Right lobe of liver (tissue), 4 donors: ENCODE measurements around a stretch of chr15.

- PRO-cap, 4 experiments = no peak in any of the 4 experiments
- RAMPAGE, long total RNA, 2 experiments = no peak in any of the 2 experiments
Measured at GRCh38 chr15:60795917-60796443, 317.0 kb upstream of the ICE2 start.

DNA sequence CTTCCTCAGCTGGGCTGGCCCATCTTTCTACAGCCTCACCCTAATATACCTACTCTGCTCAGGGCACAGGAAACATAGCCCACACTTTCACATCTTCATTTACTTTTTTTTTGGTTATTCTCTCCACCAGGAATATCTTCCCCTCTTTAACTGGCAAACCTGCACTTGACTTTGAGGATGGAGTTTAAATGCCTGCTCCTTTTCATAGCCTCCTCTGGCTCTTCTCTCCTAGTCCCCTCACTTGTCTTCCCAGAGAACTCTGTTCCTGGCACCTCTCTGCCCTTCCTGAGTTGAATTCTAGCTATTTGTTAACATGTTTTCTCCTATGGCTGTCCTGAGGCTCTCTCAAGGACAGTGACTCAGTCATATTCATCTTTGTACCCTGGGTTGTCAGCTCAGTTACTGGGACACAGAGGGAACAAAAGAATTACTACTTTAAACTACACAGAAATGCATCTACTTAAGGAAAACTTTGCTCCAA, 365.0 kb upstream of the ICE2 start:
- PRO-cap, 4 experiments = no peak in any of the 4 experiments
- RAMPAGE, long total RNA, 2 experiments = no peak in any of the 2 experiments

- PRO-cap, 4 experiments = peak in 3 of 4 experiments; most common plus-strand start chr15:61033137 (in 2); most common minus-strand start chr15:61033085 (in 1)
- RAMPAGE, long total RNA, 2 experiments = no peak in any of the 2 experiments
Measured at GRCh38 chr15:61032770-61033392, 196.2 kb downstream of the RORA start.

DNA sequence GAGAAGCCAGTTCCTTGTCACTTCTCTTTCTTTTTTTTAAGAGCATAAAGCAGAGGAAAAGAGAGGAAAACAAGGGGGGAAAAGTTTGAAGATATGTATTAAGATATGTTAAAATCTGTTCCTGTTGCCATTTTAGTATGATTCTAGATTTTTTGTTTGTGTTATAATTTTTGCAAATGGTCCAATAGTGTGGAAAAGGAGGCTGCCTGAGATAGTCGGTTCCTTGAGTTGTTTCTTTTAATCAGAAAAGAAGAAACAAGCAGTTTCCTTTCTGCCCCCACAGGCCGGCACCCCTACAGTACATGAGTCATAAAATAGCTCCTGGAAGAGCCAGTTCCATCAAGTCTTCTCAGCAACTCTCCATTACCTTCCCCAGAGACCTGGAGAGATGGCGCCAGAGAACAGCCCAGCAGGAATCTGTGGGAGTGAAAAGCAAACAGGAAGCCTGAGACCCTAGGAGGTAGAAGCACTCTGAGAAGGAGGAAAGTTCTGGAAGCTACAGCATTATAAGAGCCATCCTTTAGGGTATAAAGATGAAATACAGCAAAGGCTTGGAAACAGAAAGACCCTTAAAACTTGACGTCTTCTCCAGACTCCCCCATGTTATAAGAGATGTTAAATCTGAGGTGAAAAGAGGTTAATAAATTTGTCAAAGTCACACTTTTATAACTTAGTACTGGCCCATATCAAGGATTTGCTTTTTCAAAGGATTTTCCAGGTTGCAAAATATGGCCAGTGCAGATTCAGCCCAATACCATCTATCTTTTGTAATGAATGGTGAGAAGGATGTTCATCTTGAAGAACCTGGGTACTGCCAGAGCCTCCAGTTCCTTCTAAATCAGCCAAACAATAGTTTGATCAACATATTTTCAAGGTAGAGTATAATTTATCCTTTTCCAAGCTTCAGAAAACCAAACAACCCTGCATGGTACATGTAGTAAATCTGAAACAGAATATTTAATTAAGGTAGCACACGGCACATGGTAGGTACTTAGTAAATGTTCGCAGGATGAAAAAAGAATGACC, 72.7 kb downstream of the RORA start:
- PRO-cap, 4 experiments = no peak in any of the 4 experiments
- RAMPAGE, long total RNA, 2 experiments = no peak in any of the 2 experiments

DNA sequence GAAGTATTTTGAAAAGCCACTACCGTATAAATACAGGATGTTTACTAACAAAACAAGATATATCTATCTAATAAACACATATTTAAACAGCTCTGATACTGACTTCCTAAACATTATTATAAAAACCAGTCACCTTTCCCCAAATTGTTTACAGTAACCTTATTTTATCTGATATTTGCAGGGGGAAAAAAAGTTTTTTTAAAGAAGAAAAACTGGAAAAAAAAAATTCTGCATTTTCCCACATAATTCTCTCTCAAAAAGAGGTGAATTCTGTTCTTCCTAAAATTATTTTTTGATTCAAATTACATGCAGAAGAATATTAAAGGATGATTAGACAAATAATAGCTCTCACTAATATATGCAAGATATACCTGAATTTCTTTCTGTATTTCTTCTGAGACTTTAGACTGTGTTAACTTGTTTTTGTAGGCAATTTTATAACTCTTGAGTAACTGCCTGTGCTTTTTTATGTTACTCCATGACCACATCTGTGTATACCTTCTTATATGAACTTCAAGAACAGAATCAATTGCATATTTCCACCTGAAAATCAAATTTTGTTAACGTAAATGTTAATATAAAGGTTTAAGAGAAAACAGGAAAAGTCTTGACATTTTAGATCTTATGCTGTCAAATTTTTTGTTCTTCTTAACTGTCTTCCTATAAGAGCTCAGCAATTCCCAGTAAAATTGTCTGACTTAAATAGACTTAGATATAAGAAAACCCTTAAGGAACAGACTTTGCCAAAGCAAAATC, 53.1 kb downstream of the VPS13C start:
- PRO-cap, 4 experiments = no peak in any of the 4 experiments
- RAMPAGE, long total RNA, 2 experiments = no peak in any of the 2 experiments

- PRO-cap, 4 experiments = peak in 4 of 4 experiments; most common plus-strand start chr15:62110291 (in 3); most common minus-strand start chr15:62110148 (in 3)
- RAMPAGE, long total RNA, 2 experiments = no peak in any of the 2 experiments
Measured at GRCh38 chr15:62109810-62110907, 43.4 kb downstream of the C2CD4A start.

DNA sequence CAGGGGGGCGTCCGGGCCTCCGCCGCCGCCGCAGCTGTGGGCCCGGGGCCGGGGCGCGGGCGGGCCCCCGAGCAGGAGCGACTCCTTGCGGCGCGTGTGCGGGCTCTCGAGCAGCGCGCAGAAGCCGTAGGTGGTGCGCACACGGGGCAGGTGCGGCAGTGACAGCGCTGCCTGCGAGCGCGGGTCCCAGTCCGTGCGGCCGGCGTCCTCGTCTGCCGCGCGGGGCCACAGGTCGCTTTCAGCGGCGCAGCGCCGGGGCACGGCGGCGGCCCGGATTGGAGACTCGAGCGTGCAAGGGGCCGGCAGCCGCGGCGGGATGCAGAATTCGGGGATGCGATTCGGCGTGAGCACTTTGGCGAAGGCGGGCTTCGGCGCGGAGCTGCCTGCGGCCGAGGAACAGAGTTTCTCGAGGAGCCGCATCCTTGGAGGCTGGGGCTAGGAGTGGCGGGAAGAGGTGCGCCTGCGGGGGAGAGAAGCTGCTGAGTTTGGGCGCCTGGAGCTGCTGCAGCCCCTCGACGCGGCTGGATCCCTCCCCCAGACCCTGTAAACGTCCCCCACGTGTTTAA, 437 bp downstream of the C2CD4B start:
- PRO-cap, 4 experiments = no peak in any of the 4 experiments
- RAMPAGE, long total RNA, 2 experiments = no peak in any of the 2 experiments

DNA sequence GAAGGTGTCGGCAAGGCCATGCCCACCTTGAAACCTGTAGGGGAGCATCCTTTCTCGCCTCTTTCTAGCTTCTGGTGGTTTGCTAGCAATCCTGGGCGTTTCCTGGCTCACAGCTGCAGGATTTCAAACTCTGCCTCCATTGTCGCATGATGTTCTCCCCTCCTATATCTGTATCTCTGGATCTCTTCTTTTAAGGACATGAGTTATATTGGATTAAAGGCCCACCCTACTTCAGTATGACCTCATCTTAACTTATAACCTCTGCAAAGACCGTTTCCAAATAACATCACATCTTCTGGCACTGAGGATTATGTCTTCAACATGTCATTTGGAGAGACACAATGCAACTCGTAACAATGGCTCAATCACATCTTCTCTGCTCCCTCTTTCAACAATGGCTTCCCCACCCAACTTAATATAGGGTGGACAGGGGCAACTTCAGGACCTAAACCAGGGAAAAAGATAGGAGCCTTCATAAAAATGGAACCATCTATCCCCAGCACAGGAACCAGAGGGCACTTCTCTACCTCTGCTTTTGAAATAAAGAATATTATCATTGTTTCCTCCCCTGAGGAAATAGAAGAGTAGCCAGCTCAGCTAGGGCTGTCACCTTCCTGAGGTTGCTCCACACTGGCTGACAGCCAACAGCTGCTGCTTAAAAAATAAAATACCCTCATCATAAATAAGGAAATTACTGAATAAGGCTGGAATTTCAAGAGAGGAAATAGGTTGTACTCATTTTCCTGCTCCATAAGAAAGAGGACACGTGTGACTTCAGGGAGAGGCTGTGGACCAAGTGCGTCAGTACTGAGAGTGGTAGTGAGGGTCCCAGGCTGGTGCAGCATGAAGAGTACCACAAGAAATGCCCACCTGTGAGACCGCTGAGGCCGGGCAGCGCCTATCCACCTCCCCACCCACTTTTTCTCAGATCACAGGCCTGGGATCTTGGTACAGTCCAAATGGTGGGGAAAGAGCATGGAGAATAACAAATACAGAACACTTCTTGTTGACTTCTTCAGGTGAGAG, 7.9 kb upstream of the C2CD4B start:
- PRO-cap, 4 experiments = peak in 2 of 4 experiments; most common plus-strand start position 780 of the sequence (in 1)
- RAMPAGE, long total RNA, 2 experiments = no peak in any of the 2 experiments

DNA sequence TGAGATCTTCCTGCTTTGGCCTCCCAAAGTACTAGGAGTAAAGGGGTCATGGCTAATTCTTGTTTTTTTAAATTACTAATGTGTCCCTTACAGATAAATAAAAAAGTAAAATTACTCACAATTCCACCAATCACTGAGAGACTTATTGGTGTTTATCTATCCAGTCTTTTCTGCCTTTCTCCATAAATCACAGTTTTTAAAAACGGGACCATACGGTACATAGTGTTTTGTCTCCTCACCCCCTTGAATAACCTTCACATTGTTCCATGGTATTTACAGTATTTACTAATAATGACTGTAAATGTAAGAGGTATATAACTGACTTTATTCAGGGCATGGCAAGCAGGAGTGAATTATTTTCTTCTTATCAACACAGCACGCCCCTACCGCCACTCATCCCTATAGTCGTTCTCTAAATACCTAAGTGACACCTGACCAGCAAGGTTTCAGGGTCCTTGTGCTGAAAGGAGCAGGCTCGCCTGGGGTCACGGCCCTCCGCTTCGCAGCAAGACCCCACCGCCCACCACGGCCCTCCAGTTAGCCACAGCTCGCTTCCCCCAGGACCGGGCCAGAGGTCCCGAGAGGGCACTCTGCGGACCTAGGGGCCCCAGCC, 614 bp upstream of the TLN2 start:
- PRO-cap, 4 experiments = no peak in any of the 4 experiments
- RAMPAGE, long total RNA, 2 experiments = no peak in any of the 2 experiments

GRCh38 chr15:62474462-62475517, 84.4 kb downstream of the TLN2 start:
- PRO-cap, 4 experiments = no peak in any of the 4 experiments
- RAMPAGE, long total RNA, 2 experiments = no peak in any of the 2 experiments

DNA sequence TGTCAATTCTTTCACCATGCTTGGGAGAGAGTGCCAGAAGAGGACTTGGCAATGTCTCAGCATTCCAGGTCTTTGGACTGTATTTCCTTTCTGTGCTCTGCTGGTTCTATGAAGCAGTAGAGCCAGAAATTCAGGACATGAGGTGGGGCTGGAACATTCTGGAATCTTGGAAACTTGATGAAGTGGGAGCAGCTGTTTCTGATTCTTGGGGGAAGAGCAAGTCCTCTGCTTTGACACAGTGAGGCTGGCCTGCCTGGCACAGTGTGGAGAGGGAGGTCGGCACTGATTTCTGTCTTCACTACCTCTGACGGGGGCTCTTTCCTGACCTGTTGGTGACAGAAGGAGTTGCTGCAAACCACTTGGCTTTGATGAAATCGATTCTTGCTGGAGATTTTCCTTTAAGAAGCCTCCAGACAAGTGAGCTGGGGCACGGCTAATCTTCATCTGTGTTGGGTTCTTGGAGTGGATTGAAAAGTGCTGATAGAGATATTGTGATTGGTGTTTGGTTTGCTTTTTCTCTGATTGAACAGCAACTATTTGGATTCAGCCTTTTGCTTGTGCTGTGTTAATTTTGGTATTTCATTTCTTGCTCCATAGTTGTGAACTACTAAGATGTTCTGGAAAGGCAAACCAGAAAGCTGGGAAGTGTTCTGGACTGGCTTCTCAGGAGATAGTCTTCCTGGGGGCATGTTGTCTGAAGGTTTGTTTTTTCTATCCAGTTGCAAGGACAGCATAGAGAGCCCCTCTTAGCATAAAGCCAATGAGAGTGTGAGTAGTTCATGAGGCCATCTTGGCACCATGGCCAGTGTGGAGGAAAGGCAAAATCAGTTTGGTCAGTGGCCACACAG, 155.8 kb downstream of the TLN2 start:
- PRO-cap, 4 experiments = no peak in any of the 4 experiments
- RAMPAGE, long total RNA, 2 experiments = no peak in any of the 2 experiments

- PRO-cap, 4 experiments = no peak in any of the 4 experiments
- RAMPAGE, long total RNA, 2 experiments = no peak in any of the 2 experiments
Measured at GRCh38 chr15:62742313-62743175, 300.0 kb upstream of the TPM1 start.

DNA sequence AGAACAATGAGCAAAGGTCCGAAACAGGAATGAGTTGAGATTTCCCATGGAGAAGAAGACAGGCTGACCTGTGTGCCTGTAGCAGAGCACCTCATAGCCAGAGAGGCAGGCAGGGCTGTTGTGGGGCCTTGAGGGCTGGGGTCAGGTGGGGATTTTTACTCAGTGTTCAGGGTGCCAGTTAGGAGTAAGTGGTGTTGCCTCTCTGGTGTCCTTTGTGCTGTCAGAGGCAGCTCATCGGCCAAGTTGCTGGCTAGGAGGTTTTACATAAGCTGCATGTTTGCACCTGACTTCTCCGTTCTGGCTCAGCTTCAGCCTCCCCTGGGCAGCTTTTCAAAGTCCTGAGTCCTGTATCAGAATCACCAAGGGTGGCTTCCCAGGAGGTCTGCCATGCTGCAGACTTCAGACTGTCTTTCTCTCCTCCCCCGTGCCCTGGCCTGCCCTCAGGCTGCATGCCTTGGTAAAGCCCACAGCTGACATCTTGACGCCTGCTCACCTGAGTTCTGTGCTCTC, 242.6 kb upstream of the TPM1 start:
- PRO-cap, 4 experiments = peak in 3 of 4 experiments; most common minus-strand start position 214 of the sequence (in 2)
- RAMPAGE, long total RNA, 2 experiments = no peak in any of the 2 experiments

DNA sequence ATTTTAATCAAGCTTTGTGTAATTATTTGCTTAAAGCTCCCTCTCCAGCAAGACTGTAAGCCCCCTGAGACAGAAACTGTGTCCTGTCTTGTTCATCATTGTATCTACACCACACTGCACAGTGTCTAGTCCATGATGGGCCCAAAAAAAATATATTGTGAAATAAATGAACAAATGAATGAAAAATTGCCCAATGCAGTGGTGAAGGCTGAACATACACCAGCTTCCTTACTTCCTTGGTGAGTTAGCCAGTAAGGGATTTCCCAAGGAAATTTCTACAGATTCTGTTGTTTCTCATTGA, 154.6 kb upstream of the TPM1 start:
- PRO-cap, 4 experiments = peak in 2 of 4 experiments; most common minus-strand start position 118 of the sequence (in 2)
- RAMPAGE, long total RNA, 2 experiments = no peak in any of the 2 experiments

- PRO-cap, 4 experiments = peak in 4 of 4 experiments; most common plus-strand start chr15:63048455 (in 3); most common minus-strand start chr15:63048314 (in 4)
- RAMPAGE, long total RNA, 2 experiments = start-site peak on the plus strand in 2 of 2 experiments, at chr15:63048470-63048655 at its widest, 2,399 to 2,617 reads per replicate
Measured at GRCh38 chr15:63047867-63048739, 5.6 kb downstream of the TPM1 start.

GRCh38 chr15:63067748-63068625, 25.4 kb downstream of the TPM1 start:
- PRO-cap, 4 experiments = no peak in any of the 4 experiments
- RAMPAGE, long total RNA, 2 experiments = no peak in any of the 2 experiments

DNA sequence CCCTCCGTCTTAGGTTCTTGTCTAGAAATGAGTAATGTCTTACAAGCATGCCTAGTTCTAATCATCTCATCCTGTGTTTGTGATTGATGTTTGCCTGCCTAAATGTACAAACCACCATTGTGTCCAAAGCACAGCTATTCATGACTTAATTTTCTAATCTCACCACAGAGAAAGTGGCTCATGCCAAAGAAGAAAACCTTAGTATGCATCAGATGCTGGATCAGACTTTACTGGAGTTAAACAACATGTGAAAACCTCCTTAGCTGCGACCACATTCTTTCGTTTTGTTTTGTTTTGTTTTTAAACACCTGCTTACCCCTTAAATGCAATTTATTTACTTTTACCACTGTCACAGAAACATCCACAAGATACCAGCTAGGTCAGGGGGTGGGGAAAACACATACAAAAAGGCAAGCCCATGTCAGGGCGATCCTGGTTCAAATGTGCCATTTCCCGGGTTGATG, 28.4 kb downstream of the TPM1 start:
- PRO-cap, 4 experiments = no peak in any of the 4 experiments
- RAMPAGE, long total RNA, 2 experiments = no peak in any of the 2 experiments

DNA sequence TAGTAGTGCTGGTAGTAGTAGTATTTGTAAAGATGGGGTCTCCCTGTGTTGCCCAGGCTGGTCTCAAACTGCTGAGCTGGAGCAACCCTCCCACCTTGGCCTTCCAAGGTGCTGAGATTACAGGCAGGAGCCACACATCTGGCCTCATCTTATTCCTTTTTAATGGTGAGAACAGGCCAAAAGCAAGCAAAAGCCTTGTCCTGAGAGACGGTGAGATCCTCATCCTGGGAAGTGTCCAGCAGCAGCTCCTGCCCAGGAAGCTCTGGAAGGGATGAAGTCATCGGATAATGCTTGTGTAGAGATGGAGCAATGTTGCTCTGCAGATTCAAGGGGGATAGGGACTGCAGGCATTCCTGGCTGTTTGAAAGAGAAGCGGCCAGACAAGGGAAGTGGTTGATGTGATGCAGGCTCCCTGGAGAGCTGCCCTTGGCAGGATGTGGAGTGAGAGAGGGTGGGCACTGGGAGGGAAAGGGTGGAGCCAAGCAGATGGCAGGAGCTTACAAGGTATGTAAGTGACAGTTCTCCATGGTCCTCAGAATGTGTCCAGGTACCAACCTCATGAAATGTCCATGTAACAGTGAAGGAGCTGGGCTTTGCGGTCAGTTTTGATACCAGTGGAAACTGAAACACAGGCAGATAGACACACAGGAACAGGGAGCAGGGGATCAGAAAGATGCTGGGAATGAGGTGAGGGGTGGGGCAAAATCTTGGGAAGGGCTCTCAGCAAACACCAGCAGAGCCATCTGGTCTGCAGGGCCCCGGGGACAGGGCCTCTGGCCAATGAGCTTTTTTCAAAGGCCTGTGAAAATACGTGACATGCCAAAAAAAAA, 32.3 kb upstream of the LACTB start:
- PRO-cap, 4 experiments = no peak in any of the 4 experiments
- RAMPAGE, long total RNA, 2 experiments = no peak in any of the 2 experiments

- PRO-cap, 4 experiments = no peak in any of the 4 experiments
- RAMPAGE, long total RNA, 2 experiments = no peak in any of the 2 experiments
Measured at GRCh38 chr15:63232369-63232876, 43.0 kb downstream of the RAB8B start.

DNA sequence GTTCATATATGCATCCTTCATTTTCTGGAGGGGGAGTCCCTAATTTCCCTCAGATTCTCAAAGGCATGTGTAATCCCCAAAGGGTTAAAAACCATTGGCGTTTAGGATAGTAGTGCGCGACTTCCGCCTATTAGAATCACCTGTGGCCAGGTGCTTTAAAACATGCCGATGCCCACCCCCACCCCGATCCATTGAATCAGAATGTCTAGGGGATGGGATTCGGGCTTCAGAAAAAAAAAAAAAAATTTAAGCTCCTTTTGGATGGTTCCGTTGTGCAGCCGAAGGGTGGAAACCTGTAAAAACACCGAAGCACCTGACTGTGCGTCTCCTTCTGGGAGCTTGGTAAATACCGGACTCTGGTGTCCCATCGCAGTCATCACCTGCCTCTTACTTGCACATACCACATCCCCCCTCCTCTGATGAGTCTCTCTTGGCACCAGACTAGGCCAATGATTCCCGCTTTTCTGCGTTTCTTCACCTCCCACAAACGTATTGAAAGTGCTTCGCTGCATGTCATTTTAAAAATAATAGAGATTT, 676 bp downstream of the APH1B start:
- PRO-cap, 4 experiments = no peak in any of the 4 experiments
- RAMPAGE, long total RNA, 2 experiments = no peak in any of the 2 experiments